Cardiac atrium fibroblast (primary cell): ENCODE measurements around a stretch of chr4.

GRCh38 chr4:77154575-77155510, 2.2 kb upstream of the CCNG2 start:
- RAMPAGE, long total RNA: no peak

DNA sequence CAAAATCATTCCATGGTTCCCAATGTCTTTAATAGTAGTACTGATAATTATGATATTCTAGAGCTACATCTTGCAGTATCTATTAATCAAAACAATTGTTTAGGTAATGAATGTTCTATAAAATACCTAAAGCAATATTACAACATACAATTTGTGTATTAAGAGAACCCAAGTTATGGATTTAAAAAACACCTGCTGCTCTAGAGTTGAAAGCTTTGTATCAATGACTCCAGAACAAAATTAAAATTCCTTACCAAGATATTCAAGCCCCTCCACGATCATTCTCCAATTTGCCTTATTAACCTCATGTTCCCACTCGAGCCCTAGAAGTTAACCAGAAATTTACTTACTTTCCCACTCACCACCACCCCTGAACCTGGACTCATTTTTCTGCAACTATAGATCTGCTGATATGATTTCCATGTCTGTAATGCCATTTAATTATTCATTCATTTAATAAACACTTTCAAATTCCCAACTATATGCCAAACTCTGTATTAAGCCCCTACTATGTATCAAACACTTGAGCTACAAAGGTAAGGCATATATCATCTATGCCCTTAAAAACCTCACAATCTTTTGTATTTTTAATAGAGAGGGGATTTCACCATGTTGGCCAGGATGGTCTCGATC, 12.6 kb downstream of the CNOT6L start:
- RAMPAGE, long total RNA: no peak

GRCh38 chr4:77810469-77811295, 8.5 kb downstream of the CNOT6L start:
- RAMPAGE, long total RNA: no peak

DNA sequence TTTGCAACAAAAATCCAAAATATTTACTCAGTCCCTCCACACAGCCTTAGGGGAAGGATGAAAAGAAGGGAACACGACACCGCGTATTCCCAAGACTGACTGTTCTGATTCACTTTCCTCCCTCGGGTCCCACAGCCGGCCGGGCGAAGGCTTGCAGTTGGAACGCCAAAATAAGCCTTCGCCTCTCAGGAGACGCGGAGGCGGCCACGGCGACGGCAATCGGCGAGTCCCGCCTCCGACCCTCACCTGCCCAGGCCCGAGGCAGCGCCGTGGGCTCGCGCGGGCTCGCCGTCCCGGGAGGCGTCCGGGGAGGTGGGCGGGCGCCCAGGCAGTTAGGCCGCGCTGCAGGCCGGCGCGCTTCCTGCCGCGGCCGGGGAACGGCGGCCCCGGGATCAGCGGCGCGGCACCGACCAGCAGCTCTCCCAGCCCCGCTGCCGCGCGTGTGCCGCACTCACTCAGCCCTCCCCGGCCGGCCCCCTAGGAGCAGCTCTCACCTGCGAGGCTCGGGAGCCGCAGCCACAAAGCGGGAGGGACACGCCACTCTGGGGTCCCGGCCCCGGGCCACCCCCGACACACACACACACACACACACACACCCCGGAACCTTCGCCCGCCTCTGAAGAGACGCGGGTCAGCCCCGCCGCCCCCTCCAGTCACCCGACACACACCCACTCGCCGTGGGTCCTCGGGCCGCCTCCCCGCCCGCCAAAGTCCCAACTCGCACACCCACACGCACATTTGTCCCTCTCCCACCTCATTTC, 508 bp downstream of the CNOT6L start:
- RAMPAGE, long total RNA: no peak

DNA sequence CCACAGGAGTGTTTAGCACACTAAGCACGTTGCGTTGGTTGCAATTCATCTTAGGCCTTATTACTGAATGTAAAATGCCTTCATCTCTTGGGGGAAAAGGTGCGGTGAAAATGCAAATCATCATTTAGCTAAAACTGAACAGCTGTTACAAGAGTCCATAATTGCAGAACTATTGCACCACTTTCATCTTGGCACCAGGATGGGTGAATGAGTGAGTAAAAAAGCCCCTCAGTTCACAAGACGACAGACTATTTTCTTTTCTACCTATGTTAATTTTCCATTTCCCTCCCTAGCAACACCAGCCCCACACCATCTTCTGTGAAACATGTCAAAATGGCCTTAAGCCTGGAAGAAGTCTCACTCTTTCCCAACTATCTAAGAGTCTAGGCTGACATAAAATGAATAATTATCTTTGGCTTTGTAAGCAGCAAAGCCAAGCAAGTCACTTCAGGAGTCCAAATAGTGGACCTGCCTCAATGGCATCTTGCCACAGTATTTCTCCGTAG, 2.0 kb upstream of the CNOT6L start:
- RAMPAGE, long total RNA: no peak

DNA sequence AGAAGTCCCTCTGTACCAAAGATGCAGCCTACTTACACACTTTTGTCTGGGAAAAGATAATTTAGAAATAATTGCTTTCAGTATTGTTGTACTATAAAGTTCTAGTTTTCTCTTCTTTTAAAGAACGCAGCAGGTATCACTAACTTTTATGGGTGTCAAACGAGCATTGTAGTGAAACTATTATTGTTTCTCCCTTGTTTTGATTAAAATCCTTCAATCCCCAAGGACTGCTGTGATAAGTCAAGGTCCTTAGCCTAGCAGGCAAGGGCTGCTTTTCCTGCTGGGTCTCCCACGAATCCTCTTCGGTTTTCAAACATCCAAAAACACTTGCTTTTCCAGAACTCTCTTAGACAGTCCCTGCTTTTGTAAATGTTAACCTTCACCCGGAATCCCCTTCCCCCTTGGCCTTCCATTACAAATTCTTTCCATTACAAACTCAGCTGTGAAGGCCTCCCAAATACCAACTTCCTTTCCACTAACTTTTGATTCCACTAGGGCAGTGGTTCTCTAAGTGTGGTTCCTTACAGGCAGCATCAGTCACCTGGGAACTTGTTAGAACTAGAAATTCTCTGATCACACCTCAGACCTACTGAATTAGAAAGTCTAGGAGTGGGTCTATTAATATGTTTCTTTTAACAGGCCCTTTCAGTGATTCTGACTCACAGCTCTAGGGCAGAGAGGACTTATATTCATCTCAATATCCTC, 19.2 kb upstream of the MRPL1 start:
- RAMPAGE, long total RNA: no peak

GRCh38 chr4:78825828-78826543, 49.8 kb downstream of the BMP2K start:
- RAMPAGE, long total RNA: no peak

DNA sequence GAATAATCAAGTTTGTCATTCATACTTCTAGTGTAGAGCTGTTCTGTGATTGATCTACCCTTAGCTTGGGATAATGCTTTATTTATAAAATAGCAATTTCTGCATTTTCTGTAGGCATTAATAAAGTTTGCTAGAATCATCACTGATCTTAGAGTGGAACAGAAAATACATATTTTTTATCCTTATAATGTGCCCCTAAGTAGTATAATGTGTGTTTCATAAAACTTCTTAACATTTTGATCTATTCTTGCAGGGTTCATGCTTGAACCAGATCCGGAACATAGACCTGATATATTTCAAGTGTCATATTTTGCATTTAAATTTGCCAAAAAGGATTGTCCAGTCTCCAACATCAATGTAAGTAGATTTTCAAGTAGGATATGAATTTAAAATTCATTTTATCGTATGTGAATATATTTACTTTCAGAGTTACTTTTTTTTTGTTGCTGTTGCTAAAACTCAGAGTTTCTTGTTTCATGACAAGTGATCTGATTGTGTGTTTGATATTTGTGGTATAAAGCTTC, 79.8 kb downstream of the PAQR3 start:
- RAMPAGE, long total RNA: no peak

GRCh38 chr4:78868277-78869596, 70.5 kb downstream of the PAQR3 start:
- RAMPAGE, long total RNA: no peak

- RAMPAGE, long total RNA: no peak
Measured at GRCh38 chr4:78905736-78906444, 33.3 kb downstream of the PAQR3 start.

DNA sequence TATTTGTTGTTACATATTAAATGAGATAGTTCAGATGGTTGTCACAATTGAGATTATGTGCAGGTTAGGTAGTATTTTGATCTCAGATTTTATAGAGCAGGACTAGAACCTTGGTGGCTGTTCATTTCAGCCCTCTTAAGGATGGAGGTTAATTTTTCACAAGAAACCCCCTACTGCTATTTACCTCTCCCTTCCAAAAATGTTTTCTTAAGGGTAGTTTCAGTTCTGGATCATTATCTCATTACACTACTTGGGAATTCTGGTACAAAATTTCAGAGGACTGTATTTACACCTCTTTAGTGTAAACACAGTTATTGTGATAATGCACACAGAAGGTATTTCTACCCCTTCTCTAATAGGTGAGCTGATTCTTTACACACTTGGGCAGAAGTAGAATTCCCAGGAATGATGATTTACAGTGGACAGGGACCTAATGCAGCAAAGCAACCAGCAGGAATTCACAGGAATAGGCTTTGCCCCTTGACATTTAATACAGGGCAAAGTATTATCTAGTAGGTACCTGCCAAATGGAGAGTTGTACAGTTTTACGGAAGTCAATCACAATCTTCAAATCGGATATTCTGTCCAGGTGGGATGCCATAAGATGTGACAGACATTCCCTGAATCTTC, 21.9 kb downstream of the PAQR3 start:
- RAMPAGE, long total RNA: no peak

- RAMPAGE, long total RNA: no peak
Measured at GRCh38 chr4:78937824-78938289, 1.4 kb downstream of the PAQR3 start.

DNA sequence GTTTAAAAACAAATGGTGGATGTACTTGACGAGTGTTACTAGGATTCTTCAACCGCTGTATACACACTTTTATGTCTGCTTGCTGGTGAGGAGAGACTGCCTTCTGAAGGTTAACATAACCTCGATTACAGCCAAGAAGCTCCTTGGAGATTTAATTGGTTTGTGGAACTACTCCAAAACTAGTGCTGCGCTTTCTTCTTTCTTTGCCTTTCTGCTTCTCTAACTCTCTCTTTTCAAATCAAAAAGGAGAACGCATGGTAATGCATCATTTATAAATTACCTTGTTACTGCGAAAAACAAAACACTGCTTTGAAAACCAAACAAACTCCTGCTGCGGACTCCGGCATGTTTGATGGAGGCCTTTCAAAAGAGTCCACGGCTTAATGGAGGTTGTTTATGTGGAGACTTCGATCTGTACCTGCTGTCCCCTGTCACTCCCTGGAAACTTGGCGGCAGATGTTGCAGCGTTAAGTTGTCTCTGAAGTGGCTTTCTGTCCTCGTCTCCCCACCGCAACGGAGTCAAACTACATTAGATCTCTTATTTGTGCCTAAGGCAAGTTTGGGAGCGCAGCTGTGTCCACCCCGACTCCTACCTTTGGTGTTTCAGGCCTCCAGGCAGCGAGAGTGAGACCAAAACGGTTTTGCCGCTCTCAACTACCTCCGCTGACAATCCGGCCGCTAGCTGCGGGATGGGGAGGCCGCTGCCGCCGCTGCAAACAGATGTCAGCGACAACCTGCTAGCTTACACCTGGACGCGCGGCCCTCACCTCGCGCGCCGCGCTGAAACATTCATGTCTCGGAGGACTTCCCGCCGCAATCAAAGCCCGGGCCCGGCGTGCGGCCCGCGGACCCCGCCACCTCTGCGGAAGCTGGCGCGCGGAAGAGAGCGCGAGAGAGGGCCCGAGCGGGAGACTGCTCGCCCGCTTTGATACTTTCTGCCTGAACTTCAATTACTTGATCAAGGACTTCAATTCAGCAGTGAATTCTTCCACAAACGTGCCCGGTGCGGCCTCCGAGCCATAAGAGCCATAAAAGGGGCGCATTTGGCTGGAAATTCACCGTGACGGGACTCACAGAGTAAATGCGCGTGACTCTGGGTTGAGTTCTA, 108.6 kb downstream of the ANTXR2 start:
- RAMPAGE, long total RNA: no peak

DNA sequence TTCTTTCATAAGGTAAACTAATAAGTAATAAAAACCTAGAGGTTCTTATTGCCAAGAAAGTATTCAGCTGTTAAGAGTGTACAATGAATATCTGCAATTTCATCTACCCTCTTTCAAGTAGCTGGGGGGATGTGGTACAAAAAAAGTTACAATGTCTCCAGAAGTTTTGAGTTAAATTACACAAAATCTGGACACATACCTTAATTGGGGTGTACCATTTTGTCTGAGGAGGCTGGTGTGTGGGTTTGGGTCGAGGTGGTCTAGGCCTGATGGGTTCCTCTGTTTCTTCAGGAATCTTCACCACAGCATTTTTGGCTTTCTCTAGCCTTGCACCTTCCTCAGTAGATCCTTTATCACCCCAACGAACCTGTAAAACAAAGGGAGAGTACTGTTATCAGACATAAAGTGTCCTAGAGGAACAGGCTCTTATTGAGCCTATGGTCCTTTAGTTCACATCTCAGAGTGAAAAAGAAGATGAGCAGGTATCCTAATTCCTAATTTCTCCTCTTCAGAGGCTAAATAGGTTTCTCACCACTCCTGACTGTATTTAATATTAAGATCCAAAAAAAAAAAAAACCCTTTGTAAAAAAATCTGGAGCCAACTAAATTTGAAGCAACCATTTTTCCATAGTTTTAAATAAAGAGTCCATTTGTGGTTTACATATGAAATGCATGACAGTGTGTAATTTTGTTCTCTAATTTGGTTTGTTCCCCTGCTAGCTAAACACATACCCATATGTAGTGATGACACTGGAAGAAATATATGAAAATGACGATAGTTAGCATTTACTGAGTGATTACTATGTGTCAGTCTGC, 95.0 kb downstream of the ANTXR2 start:
- RAMPAGE, long total RNA: no peak

DNA sequence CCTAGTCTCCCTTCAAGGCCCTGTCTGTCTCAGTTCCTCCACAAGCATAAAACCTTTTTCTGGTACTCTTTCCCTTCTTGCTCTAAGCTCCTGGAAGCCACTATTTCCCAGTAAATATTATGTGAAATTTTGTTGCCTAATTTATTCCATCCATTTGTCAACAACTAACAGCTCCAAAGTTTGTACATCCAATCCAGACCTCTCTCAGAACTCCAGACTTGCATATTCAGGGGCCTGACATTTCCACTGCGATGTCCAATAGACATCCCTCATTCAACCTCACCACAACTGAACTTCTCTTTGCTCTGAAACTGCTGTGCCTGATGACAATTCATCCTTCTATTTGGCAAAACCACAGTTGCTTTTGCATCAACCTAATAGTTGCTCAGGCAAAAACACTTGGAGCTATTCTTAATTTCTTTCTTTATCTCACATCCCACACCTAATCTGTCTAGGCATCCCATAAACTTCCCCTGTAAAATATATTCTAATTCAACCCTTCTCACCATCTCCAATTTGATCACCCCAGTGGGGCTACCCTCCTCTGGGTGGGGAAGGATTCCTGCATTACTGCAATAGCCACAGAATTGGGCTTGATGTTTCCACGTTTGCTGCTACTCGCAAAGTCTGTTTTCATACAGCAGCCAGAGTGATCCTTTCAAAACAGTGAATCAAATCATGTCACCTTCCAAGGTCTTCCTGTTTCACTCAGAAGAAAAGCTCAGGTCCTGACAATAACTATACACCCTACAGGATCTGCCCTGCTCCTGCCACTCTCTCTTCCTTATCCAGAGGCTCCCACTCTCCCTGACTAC, 56.4 kb downstream of the ANTXR2 start:
- RAMPAGE, long total RNA: no peak

- RAMPAGE, long total RNA: no peak
Measured at GRCh38 chr4:80058480-80059199, 14.4 kb downstream of the ANTXR2 start.

- RAMPAGE, long total RNA: no peak
Measured at GRCh38 chr4:81031758-81032077, 1.2 kb downstream of the BMP3 start.

- RAMPAGE, long total RNA: no peak
Measured at GRCh38 chr4:81470220-81471396, 1.1 kb downstream of the RASGEF1B start.

- RAMPAGE, long total RNA: no peak
Measured at GRCh38 chr4:82230201-82230855, 143.5 kb downstream of the HNRNPD start.

DNA sequence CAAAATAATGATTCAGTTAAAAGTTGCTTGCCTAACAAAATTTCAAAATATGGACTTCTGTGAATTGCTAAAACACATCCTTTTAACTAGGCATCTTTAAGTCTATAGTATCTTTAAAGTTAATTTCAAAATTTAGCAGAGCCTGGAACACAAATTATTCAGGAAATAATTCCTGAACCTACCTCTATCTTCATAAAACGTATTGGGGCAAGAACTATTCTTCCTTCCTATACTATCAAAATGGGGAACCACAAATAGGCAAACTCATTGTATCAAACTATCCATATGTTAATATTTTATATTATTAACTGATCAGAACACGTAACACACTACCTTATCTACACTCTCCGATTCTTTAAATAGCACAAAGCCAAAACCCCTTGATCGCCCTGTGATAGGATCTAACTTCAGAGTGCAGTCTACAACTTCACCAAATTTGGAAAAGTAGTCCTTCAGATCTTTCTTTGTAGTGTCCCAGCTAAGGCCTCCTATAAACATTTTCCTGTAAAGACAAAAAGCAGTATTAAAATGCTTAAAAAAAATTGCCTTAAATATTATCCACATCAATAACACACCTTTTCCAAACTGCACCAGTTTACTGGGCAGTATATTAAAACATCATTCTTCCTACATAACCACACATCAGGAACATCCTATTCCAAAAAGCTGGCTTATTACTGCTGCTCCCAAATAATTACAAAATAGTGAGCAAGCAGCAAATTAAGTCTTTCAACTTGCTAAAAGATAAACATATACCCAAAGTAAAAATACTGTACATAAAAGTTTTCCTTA, 14.5 kb downstream of the HNRNPD start:
- RAMPAGE, long total RNA: no peak